Measurements from ENCODE around the gene AKR1B15.

GRCh38 chr7:131327032-131327550 is 585 bp upstream of the MKLN1 start:
- PRO-cap, result bidirectional peak, plus-strand start at chr7:131327405, minus-strand start at chr7:131327304

- PRO-cap, result no peak
Measured at GRCh38 chr7:131487648-131488476, 68.6 kb downstream of the PODXL start.

DNA sequence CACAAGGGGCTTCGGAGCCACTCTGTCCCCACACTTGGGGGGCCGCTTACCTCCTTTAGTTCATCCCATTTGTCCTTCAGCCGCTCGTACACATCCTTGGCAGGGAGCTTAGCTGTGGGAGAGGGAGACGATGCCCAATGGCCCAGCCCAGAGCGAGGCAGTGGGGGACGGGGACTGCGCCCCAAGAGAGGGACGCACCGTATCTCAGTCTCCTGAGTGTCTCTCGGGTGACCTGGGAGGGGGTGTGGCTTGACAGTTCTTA is 50.3 kb downstream of the PODXL start:
- PRO-cap, result no peak

DNA sequence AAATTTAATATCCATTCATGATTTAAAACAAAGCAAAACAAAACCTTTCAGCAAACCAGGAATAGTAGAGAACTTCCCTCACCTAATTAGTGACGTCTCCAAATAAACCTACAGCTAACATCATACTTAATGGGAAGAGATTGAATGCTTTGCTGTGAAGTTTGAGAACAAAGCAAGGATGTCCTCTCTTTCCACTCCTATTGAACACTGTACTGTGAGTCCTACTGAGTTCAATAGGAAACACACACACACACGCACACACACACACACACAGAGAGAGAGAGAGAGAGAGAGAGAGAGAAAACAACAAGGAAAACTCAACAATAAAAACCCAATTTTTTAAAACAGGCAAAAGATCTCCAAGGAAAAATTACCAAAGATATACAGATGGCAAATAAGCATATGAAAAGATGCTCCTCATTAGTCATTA is 32.3 kb downstream of the PODXL start:
- PRO-cap, result no peak

- PRO-cap, result no peak
Measured at GRCh38 chr7:131545916-131546450, 10.4 kb downstream of the PODXL start.

DNA sequence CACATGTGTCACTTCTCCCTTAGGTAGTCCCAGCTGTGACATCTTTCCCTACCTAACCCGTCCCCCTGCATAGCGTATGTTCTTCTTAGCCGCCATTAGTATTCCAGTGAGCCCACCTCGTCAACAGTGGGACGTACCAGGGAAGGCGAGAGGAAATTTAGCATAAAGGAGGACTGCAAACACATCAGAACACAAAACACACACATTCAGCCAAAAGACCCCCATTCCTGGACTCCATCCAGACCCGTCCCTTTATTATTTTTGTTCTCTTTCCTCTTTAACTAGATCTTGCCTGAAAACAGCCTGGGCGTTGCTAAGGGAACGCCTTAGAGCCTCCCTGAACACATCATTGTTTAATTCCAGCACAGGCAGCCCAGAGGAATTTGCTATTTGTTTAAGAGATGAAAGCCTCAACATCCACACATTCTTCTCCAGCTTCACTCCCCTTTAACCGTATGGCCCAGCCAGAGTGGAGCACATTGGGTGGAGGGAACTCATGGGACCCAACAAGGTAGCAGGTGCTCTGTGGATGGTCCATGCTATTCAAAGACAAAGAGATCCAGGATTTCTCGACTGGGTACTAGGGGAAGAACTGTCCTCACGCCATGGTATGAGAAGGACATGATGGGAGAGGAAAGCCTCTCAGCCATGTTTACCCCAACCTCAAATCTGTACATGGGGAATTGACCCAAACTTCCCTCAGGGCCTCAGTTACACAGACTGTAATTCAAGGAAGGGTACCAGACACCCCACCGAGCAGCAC is 44.2 kb upstream of the PODXL start:
- PRO-cap, result bidirectional peak, plus-strand start at position 477 of the sequence, minus-strand start at position 263 of the sequence

GRCh38 chr7:131628550-131629037 is 72.2 kb upstream of the PODXL start:
- PRO-cap, result no peak

- PRO-cap, result no peak
Measured at GRCh38 chr7:132321416-132321787, 254.9 kb downstream of the PLXNA4 start.

DNA sequence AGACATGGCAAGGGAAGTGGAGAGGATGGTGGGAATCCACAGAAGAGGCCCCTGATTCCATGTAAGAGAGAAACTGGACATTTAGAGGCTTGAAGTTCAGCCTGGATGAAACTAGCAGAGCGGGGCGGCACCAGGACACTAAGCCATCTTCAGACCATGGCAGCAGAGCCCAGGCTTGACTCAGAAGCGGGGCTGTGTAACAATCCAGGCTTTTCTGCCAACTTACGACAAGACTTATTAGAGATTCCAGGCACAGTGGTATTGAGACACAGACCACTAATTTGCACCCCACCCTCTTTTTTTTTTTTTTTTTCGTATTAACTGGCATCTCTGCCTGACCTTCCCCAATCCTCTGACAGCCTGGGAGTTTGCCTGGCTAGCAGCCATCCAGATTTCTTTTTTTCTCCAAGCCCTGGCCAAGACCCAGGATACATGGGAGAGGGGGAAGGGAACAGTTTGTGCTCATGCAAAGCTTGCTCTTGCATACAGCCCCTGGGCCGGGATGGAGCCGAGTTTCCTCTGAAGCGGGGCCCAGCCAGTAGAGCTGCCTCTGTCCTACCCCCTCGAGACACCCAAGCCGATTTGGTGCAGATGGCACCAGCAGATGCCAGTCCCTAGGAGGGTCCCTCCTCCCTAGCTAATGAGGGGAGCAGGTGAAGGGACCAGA is 182.4 kb downstream of the PLXNA4 start:
- PRO-cap, result no peak

- PRO-cap, result no peak
Measured at GRCh38 chr7:132575679-132576087, 587 bp downstream of the PLXNA4 start.

DNA sequence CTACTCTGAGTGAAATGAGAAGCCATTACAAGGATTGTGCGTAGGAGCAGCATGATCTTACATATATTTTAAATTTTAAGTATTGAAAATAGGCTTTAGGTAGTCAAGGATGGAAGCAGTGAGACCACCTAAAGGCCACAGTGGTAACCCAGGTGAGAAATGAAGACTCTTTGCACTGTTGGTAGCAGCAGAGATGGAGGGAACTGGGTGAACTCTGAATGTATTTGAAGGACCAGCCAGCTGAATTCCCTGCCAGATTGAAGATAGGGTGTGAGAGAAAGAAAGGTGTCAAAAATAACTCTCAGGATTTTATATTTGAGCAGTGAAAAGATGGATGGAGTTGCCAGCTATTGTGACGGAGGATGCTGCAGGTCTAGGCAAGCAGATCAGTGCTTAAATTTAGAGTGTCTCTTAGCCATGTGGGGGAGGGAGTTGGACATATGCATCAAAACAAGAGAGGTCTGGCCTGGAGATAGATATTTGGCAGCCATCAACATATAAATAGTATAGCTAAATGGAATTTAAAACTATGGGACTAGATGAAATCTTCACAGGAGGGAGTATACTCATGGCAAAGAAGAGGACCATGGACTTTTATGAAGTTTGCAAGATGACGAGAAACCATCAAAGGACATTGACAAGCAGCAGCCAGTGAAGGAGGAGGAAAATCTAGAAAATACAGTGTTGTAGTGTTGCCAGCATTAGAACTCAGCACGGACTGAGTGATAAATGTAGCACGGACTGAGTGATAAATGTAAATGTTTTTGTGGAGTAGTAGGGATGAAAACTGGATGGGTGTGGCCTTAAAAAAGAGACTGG is 223.7 kb upstream of the LRGUK start:
- PRO-cap, result no peak

DNA sequence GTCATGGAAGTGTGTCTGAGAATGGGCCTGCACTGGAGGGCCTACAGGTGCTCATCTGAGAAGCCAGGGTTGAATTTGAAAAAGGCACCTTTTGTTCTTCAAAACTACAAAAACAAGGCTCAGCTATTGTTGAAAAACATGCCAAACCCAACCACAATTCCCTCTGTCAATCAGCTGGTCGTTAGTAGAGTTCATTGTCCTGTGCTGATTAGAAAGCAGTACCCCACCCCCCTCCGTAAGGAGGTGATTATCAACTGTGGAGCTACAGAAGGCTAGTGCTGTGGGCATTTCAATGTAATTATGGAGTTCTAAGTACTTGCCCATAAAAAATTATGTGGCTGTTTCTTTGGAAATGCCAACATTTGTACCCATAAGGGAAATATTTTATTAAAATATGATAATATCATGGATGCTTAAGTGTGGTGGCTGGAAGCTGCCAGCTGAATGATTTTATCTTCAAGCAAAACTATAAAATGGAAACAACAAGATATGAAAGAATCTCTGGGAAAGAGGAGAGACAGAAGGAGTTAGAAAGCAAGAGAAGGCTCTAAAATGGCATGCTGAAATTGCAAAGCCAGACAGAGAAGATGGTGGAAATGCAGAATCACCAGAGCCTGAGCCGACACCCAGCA is 179.6 kb upstream of the LRGUK start:
- PRO-cap, result no peak

DNA sequence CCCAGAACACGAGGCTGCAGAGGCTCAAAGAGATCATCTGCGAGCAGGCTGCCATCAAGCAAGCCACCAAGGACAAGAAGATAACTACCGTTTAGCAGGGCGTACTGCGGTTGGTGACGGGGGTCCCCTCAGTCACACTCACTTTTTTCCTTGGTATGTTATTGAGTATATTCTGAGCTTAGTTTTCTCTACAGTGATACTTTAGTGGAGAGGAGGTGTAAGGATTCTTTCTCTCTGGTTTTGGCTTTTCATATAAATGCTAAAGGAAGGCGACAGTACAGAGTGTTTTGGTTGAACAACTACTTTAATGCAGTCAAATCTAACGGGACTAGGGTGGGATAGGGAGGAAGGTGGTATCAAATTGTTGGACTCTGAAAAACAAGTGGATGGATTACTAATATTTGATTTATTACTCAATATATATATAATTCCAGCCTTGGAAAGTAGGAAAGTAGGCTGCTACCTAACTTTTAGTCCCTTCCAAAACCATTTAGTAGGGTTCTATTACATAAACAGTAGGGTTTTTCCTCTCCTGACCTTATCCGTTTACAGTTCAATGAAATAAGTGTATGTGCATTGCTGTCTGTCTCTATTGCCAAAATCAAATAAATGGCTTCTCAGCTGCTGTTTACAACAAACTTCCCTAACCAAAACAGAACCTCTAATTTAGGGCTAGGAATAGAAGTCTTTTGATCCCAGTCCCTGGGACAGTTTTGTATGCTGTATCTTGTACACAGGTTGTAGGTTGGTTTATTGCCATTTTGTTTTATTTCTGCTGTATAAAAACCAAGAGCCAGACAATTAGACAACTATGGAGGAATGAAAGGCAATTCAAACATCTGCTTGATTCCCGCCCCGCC is 62.5 kb upstream of the LRGUK start:
- PRO-cap, result no peak

GRCh38 chr7:134374183-134374777 is 57.5 kb upstream of the SLC35B4 start:
- PRO-cap, result no peak

GRCh38 chr7:134454090-134454830 is 4.6 kb downstream of the AKR1B1 start:
- PRO-cap, result no peak

GRCh38 chr7:134542189-134542640 is 6.7 kb upstream of the AKR1B15 start:
- PRO-cap, result no peak

DNA sequence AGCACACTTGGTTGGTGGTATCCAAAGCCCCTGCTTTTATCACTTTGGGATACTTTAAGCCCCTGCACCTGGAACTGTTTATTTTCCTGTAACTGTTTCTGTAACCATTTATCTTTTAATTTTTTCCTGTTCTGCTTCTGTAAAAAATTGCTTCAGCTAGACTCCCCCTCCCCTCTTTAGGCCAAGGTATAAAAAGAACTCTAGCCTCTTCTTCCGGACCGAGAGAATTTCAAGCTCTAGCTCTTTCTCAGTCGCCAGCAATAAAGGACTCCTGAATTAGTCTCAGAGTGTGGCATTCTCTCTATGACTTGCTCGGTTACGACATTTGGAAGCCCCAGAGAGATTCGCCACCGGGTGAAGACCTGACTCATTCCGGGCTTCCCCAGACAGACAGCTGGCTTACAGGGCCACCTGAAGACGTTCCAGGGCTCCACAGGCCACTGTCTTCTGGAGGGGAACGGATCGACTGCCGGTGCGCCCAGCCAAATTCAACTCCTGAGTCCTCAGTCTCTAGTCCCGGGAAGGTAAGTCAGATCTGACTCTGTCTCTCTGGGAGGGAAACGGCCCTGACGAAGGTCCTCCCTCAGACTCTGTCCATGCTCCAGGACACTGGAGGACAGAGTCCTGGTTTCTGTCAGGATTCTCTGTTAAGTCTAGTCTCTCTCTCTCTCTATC is at the start of gene AKR1B15:
Gene AKR1B15, plus strand, starts transcription at position 385 of the 675 bp plus-strand sequence.
- PRO-cap, result no peak

DNA sequence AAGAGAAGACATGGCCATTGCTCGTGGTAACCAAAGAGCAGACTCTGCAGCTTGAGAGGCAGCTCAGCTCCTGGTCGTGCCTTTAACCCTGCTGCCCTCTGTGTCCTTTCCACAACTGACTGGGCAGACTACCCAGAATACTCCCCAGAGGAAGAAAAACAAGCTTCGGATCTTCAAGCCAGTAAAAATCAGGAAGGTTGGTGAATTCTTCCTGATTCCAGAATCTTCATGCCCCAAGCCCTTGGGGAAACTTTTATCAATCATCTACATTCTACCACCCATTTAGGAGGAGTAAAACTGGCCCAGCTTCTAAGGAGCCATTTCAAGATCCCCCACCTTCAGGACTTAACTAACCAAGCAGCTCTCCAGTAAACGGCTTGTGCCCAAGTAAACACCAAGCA is 5.3 kb downstream of the AKR1B15 start:
- PRO-cap, result no peak

- PRO-cap, result no peak
Measured at GRCh38 chr7:134691631-134691919, 44.9 kb downstream of the BPGM start.

GRCh38 chr7:134729812-134730742 is 49.4 kb upstream of the CALD1 start:
- PRO-cap, result no peak

Measured in endothelial cell (in vitro differentiated cells).